HCT116 (cell line): ENCODE results near the gene PSEN2.

GRCh38 chr1:226212985-226213386 lies 10.5 kb upstream of the MIXL1 start:
- RRBS = no CpG with 5 or more reads among the region's 8 CpGs

DNA sequence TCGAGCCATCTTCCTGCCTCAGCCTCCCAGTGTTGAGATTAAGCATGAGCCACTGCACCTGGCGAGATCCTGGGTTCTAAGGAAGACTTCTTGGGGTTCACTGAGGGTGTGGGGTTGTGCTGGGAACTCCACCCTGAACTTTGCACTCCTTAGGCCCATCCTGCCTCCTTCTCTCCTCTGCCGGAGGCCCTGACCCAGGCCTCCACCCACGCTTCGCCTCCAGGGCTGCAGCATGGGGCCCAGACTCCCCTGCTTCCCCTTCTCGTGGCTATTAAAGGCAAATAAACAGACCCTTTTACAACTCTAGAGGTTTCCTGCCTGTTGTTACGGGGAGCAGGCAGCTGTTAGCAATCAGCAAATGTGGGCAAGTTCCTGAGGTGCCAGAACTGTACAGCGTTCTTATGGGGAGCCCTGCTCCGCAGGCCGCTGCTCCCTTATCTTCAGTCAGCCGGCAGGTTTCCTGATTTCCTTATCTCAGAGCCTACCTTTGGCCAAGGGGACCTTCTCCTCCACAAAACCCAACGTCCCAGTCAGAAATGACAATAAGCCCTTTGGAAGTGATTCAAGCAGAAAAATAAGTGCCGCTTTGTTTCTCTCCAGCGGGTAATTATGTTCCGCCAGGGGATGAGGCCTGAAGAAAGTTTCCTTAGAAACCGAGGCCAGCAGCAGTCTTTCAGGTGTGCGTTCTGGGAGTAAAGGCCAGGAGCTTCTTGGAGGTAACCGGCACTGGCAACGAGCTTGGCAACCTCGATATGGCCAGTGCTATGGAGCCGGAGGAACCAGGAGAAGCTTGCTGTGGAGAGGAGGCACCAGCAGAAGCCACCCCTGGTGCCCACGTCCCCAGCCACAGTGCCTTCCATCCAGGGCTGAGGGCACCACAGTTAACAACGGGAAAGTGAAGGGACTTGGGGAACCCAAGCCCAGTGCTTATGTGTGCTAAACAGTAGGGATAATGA lies 41.2 kb upstream of the LIN9 start:
- RRBS = 96% methylated on average over 4 of the region's 23 CpGs

DNA sequence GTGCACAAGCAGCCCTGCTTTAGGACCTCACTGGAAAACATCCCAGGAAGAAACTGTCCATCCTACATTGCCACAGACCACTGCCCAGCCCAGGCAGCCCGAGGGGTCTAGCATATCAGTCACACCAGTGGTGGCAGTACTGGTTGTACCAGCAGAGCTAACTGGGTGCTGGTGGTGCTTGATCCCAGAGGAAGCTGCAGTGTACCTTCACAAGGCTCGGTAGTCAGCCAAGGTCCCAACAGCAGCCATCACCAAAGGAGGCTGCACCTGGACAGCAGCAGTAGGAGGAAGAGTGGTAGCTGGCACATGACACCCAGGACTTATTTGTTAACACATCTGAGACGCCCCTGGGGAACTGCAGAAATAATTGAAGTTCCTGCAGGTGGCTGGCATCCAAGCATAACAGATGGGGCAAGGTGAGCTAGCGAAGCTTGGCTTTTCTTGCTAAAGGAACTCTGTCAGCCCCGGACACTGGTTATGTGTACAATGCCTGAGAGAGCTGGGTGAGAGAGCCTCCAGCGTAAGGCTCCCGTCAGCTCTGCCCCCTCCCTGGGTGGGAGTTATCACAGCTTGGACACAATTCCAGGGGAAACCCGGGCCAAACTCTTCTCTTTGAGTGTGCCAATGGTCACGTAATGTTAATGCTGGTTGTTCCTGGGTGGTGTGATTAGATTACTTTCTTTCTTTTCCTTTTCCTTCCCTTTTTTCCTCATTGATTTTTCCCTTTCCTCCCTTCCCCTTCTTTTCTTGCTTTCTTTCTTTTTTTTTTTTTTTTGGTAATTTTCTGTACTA lies 29.0 kb upstream of the PARP1 start:
- RRBS = no CpG with 5 or more reads among the region's 9 CpGs

GRCh38 chr1:226656936-226657538 lies 82.0 kb downstream of the ITPKB start:
- RRBS = no CpG with 5 or more reads among the region's 6 CpGs

GRCh38 chr1:226679209-226679677 lies 59.8 kb downstream of the ITPKB start:
- RRBS = no CpG with 5 or more reads among the region's 2 CpGs

DNA sequence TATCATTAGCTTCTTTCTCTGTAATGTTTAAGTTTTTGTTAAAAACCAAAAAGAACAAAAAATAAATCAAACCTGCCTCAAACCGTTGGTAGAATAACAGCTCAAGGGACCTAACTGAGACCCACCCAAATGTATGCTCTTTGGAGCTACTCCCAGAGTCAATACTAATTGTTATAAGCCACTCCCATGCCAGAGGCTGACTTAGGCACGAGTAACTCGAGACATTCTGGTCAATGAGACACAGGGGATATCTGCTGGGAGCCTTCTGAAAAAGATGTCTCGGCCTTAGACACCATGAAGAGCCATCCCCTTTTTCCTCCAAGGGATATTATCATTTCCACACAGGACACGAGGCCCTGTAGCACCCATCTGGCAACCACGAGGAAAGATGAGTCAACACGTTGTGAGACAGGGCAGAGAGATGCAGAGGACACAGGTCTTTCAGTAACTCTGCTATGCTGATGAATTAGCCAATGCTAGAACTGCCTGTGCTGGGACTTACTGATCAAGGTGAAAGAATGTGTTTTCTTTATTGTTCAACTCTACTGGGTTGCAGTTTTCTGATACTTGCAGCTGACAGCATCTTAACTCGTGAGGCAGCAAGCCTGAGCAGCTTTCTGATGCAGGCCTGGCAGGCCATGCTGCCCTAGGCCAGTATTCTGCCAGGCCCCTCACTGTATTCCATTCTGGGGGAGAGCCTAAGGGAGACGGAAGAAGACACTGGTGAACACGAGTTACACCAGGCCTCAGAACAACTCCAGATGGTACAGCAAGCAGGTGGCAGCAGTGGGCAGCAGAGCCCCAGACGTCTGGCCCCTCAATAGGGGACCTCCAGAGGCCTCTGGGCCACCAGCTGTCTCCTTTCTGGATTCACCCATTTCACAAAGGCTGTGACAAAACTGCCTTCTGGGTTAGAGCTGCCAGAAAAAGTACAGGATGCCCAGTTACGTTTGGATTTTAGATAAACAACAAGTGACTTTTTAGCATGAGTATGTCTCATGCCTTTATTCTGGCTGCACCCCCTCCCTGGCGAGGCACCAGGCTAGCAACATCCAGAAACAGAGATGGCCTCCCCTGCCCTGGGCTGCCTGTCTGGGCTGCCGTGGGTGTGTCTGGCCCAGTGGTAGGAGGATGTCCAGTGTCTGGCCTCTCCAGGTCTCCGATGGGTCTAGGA lies 30.4 kb downstream of the ITPKB start:
- RRBS = no CpG with 5 or more reads among the region's 15 CpGs

GRCh38 chr1:226723647-226724872 lies 15.0 kb downstream of the ITPKB start:
- RRBS = no CpG with 5 or more reads among the region's 18 CpGs

DNA sequence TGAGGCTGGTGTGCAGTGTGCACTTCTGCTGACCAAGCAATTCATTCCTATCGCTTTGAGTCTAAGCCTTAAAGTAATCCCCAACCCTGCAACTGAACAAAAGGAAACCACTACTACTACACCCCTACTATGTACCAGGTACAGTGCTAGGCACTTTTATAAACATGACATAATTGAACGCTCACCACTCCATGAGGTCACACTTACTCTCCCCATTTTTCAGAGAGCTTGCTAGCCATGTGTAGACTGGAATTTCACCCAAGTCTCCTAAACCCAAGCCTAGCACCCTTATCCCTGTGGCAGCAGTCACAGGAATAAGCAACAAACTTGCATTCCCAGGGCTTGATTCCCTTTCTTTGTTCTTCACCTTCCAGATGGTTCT lies 10.5 kb downstream of the ITPKB start:
- RRBS = no CpG with 5 or more reads among the region's 2 CpGs

- RRBS = 2% methylated on average over 30 of the region's 43 CpGs
Measured at GRCh38 chr1:226870175-226870688, at the start of gene PSEN2. TSS of gene PSEN2 (plus strand) at chr1:226870616.

DNA sequence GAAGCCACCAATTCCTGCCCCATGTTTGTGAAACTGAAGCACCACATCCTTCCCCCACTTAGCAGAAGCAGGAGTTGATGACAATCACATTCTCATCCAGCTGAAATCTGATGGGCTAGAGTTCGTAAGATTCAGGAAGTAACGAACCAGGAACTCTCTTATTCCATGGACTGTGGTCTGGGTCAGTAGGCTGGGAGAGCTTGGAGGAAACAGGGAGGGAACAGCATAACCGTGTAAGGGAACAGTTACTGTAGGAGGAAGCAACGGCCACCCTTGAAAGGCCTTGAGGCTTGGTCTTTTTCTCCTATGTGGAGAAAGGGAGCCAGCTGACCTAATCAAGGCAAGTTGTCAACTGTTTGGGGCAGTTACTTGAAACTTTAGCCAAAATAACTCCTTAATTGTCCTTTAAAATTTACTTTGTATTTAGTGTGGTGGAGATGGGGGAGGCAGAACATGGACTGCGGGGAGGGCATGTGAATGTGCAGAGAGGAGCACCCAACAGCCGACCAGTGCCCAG lies 2.1 kb upstream of the COQ8A start:
- RRBS = no CpG with 5 or more reads among the region's 6 CpGs

DNA sequence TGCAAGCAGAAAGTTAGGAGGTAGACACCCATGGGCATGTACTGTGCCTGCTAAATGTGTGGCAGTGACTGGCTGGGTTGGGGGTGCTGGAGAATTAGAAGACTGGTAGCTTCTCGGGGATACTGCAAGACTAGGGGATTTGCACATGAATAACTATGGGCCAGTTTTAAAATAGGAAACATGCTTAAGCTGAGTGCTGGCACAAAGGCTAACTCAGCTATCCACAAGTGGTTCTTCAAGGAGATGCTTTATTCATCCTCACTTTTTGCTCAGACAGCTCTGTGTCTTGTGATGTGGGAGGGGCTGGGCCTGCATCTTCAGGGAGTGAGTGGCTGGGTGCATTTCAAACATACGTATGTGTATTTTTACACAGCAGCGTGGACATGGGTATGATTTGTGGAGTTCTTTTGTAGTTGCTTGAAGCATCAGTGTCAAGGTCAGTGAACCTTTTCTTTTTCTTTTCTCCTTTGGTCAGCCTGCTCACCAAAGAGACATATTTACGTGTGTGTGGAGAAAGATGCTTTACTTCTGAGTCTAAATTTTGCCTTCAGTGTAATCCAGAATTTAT lies 2.3 kb downstream of the COQ8A start:
- RRBS = no CpG with 5 or more reads among the region's 4 CpGs

DNA sequence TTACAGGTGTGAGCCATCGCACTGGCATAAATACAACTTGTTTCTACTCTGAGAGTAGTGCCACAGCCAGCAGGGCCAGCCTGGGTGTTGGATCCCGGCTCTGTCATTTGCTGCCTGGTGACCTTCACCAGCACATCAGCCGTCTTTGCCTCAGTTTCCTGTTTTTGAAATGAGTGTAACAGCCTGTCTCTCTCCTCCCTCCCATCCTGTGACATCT lies 23.7 kb downstream of the COQ8A start:
- RRBS = no CpG with 5 or more reads among the region's 3 CpGs

- RRBS = no CpG with 5 or more reads among the region's 14 CpGs
Measured at GRCh38 chr1:226965196-226965660, 25.1 kb downstream of the COQ8A start.

GRCh38 chr1:226972788-226973734 lies 33.0 kb downstream of the COQ8A start:
- RRBS = no CpG with 5 or more reads among the region's 10 CpGs

GRCh38 chr1:226979264-226980181 lies 39.4 kb downstream of the COQ8A start:
- RRBS = 95% methylated on average over 3 of the region's 22 CpGs

DNA sequence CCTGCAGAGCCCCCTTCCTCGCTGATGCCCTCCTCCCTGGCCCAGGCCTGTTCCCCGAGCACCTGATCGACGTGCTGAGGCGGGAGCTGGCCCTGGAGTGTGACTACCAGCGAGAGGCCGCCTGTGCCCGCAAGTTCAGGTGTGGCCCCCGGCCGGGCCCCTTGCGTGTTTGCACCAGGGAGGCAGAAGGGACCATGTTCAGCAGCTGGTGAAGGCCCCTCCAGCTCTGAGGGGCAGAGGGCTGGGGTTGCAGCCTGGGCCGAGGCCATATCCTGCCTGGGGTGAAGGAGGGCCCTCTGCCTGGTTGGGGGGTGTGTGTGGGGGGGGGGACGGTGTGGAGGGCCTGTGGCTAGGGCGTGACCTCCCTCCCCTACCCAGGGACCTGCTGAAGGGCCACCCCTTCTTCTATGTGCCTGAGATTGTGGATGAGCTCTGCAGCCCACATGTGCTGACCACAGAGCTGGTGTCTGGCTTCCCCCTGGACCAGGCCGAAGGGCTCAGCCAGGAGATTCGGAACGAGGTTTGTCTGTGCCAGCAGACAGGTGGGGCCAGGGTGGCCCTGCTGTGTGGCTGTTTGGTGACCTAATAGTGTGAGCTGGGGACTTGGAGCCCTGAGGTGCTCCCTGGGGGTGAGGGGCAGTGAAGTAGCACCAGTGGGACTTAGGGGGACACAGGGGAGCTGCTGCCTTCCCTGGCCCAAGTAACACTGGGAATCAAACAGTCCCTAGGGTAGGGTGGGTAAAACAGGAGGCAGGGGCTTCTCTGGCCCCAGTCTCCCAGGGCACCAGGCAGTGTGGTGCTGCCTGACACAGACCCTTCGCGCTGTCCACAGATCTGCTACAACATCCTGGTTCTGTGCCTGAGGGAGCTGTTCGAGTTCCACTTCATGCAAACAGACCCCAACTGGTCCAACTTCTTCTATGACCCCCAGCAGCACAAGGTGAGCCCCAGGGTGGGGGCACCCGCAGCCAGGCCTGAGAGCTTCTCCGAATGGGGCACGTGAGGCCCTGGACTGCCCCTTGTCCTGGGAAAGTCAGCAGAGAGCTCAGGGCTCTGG lies 44.0 kb downstream of the COQ8A start:
- RRBS = no CpG with 5 or more reads among the region's 23 CpGs

- RRBS = no CpG with 5 or more reads among the region's 6 CpGs
Measured at GRCh38 chr1:227058081-227058822, 118.2 kb downstream of the COQ8A start.

- RRBS = no CpG with 5 or more reads among the region's 2 CpGs
Measured at GRCh38 chr1:227100482-227101279, 160.6 kb downstream of the COQ8A start.

- RRBS = no CpG with 5 or more reads among the region's 4 CpGs
Measured at GRCh38 chr1:227320504-227320928, 2.2 kb upstream of the CDC42BPA start.

DNA sequence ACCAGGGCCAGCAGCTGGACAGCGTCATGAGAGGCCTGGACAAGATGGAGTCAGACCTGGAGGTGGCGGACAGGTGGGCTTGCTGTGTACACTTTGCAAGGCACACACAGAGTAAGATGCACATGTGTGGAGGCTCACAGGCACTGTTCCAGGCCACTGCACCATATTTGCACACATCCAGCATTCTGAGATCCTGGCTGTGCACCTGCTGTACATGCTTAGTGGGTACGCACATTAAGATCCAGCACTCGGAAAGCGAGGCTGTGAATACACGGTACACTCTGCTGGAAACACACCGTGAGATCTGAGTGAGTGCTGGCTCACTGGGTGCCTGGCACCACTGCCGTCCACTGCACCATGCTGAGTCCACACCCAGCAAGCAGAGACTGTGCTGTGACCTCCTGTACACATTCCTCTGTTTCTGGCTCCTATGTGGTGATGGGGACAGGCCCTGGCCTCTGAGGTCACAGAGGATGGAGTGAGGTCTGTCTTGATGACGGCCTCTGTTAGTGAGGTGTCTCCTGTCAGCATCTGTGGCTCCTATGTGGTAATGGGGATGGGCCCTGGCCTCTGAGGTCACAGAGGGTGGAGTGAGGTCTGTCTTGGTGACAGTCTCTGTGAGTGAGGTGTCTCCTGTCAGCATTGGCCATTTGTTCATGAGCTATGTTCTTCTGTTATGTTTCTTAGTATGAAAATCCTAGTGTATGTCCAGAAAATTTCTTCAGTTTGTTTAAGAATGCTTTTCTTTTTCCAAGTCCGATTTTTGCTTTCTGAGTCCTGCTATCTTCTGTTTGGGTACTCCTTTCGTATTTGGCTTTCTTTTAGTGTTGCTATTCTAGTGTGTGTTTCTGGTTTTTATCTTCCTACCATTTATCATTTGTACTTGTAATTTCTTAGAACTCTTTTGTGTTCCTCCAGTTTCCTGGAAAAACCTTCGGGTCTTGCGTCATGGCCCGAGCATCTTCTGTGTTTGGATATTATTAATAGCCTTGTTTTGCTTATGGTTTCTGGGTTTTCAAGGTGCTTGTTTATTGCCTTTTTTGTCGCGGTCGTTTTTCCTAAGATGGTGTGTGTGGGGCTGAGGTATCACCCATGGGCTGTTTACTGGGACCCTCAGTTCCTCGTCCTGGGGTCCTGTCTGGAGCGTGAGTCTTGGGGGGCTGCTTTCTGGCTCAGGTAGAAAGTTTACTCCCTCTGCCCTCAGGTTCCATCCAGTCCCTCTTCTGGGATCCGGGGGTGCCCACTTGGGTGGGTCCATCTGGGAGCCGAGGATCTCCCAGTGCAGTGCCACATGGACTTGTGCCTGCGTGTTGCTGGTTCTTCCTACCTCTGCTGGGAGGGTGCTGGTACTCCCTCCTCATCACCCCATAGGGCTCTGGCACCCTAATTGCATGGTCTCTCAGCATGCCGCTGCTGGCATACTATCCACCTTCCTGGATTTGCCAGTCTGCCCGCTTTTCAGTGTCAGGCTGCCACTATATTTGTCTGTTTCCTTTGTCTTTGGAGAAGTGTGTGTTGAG lies 13.5 kb downstream of the SNAP47 start:
- RRBS = no CpG with 5 or more reads among the region's 24 CpGs